Temporal lobe (tissue), 2 donors: ENCODE measurements around a stretch of chr11.

DNA sequence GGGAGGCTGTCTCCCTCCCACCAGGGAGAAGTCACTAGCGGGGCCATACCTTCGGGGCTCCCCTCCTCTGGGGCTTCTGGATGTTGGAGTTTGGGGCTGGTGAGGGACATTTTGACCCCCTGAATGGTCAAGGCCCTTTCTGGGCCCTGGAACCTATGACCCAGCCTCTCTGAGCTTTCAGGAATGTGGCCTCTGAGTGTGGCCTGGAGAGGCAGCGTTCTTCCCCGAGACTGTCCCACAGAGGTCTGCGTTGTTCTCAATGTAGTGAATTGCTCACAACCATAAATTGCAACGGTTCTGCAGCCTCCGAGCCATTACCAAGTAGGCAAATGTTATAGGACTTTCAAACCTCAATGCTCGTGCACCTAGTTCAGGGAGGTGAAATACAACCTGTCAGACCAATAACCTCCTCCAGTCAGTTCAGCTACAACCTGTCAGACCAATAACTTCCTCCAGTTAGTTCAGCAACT, 34.0 kb downstream of the MICAL2 start:
- RAMPAGE, long total RNA, result no peak

DNA sequence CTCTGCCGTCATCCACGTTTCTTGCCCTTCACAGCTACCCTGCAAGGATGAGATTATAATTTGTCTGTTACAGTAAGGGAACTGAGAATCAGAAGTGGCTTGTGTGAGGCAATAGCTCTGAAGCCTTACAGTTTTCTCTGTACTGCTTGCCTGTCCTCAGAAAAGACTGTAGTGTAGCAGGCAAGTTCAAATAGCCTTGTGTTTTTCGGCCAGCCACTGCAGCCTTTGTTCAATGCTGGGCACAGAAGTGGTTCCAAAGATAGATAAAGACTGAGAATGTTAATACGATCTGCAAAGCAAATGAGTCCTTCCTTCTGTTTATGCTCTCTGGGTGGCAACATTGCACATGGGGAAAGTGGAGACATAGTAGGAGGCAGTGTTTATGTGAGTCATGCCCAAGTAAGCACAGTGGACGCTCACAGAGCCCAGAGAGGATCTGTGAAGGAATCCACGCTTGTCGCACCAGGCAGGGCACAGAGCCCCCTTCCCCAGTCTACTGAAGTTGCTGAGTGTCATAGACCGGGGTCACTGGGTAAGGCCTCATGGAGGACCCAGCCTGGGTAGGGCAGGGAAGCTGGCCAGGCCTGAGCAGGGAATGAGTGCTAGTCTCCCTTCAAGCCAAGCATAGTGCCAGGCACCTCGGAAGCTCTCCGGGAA, 49.2 kb downstream of the MICAL2 start:
- RAMPAGE, long total RNA, result no peak

DNA sequence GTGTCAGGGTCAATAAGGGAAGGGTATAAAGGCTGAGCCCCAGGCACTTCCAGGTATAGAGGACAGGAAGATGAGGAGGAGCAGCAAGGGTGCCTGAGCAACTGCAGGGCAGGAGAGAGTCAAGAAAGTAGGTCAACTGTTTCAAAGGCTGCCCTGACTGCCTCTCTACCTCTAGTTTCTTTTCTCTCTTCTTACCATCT, 86.0 kb downstream of the MICAL2 start:
- RAMPAGE, long total RNA, result no peak

GRCh38 chr11:12220091-12220892, 109.9 kb downstream of the MICAL2 start:
- RAMPAGE, long total RNA, result no peak

DNA sequence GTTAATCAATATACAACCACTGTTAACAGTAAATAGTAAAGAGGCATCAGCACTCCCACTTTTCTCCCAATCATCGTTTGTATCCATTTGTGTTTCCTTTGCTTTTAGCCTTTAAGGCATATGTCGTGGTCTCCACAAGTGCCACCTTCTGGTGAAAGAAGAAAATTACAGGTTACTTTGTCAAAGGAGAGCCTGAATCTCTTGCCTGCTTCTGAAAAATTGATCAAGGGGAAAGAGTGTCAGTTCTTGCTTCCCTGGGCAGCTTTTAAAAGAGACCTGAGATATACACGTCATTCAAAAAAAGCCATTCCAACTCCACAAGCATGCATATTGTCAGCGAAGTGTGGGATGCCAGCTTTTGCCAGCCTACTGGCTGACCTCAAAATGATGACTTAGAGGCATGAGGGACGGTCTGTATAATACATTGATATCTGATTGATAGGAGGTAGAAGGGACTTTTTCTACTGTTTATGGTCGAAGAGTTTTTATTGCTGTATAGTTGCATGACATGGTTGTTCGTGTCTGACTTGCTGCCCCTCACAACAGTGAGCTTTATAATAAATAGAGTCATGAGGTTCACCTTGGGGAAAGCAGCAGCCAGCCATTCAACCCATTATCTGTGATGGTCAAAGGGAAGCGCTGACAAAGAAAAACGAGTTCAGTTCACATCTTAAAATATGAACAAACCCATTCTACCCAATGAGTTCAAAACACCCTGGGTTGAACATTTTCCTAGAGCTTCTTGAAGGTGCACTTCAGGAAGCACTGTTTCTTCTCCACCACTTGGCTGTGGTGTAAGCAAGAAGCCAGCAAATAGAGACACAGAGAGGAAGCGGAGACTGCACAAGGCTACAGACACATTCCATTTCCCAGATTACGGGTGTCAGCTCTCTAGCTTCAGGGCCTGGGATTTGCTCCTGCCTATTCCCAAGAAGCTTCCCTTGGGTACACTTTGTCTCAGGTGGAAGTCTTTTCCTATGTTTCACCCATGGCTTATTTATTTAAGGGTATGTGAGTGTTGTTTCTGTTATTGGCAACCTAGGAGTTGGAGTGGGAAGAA, 126.5 kb downstream of the MICAL2 start:
- RAMPAGE, long total RNA, result no peak

DNA sequence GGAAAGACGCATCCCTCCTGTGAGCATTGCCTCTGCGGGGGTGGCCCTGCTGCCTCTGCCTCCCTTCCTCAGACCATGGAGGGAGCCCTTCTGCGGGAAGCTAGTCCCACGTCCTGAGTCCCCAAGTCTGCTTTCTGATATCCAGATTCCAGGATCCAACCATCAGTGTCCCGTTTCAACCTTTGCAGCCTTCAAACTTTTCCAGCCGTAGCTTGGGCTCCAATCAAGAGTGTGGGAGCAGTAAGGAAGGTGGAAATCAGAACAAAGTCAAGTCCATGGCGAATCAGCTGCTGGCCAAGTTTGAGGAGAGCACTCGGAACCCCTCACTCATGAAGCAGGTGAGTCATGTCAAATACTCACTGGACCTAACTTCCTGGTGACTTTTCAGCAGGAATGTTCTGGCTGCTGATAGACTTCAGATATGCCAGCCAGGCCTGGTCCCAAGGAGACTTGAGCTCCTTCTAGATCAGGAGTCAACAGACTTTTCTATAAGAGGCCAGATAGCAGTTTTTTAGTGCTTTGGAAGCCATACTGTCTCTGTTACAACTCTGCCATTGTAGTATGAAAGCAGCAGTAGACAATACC, 128.9 kb downstream of the MICAL2 start:
- RAMPAGE, long total RNA, result no peak

DNA sequence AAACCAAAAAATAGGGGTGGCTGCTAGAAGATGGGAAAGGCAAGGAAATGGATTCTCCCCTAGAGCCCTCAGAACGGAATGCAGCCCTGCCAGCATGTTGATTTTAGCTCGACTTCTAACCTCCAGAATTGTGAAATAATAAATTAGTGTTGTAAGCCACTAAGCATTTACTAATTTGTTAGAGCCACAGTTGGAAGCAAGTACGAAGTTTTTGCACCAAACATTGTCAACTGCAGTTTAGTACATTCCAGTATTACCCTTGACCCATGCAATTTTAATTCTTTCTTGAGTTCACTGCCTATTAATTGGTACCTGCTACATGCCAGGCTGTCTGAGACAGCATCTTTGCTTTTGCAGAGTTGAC, 32.2 kb downstream of the PARVA start:
- RAMPAGE, long total RNA, result no peak

DNA sequence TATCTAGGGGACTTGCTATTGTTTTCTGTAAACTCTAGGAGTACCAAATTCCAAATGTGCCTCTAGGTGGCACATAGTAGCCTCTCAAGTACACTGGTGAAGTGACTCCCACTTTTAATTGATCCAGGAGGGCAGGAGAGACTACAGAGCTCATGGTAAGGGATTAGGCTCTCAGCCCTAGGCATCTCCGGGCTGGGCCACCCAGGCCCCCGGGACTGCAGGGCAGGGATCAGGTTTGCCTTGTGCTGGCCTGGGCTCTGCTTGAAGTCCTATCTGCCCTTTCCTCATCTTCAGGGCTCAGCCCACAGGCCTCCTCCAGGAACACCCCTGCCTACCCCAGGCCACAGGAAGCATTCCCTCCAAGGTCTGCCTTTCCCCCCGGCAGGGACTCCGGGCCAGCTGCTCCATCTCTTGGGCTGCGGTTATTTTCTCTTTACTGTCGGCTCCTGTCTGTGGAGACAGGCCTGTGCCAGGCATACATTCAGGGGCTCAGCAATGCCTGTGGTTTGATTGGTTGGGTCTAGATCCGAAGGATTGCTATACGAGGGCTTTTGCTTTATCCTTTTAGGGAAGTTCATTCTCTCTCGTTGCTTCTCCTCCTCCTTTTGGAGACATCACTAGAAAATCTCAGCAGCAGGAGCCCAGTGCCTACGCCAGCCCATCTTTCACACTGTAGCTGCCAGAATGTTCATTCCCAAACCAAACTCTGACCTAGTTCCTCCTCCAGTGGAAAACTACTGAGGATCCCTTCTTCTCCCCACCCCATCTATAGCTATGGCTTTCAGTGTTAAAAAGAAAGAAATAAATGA, 32.8 kb downstream of the PARVA start:
- RAMPAGE, long total RNA, result no peak

DNA sequence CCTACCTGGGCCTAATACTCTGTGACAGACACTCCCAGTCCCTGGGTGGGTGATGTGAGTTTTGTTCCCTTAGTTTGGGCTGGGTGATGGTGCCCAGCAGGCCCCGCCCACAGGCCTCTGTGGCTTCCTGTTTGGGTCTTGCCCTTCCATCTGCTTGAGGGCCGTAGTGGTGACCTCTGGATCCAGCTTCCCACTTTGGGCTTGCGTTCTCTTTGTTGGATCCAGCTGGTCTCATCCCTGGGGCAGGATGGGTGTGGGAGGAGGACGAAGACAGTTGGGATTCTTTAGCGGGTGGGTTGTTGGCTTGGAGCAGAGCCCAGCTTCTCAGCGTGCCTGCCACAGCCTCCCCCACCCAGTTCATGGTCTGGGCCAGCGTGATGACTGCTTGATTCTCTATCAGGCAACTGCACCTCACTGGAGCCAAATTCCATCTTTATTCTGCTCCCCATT, 40.9 kb downstream of the PARVA start:
- RAMPAGE, long total RNA, result no peak

GRCh38 chr11:12430838-12431486, 53.6 kb downstream of the PARVA start:
- RAMPAGE, long total RNA, result no peak

DNA sequence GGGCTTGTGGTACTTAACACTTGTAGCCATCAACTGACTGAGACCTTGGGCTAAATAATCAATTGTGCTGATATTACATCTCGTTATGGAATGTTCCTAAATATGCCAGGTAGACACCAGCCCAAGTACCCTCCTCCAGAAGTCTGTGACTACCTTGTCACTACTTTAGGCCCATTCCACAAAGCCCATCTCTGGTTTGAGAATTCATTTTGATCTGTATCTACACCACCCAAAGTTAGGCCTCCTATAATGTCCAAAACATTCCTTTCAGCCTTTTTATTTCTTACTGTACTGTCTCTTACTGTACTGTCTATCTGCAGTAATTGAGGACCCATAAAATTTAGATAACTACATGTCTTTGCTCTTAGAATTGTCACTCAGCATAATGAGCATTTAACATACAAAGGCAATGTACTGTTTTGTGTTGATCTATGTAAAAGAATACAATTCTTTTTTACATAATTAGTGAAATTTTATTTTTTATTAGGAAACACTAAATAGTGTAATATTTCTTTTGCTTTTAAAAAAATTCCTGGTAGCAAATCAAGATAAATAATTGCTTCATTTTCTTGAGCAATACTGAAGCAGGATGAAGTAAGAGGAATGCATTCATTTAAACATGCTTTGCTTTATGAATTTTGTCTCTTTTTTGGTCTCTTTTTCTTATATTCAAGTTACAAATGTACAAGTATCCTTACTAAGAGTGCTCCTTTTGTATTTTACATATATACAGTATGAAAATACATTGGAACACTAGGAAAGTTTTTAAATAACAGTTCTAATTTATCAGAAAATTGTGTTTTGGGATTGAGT, 144.6 kb upstream of the TEAD1 start:
- RAMPAGE, long total RNA, result no peak

GRCh38 chr11:12674213-12674339, 145 bp upstream of the TEAD1 start:
- RAMPAGE, long total RNA, result no peak

DNA sequence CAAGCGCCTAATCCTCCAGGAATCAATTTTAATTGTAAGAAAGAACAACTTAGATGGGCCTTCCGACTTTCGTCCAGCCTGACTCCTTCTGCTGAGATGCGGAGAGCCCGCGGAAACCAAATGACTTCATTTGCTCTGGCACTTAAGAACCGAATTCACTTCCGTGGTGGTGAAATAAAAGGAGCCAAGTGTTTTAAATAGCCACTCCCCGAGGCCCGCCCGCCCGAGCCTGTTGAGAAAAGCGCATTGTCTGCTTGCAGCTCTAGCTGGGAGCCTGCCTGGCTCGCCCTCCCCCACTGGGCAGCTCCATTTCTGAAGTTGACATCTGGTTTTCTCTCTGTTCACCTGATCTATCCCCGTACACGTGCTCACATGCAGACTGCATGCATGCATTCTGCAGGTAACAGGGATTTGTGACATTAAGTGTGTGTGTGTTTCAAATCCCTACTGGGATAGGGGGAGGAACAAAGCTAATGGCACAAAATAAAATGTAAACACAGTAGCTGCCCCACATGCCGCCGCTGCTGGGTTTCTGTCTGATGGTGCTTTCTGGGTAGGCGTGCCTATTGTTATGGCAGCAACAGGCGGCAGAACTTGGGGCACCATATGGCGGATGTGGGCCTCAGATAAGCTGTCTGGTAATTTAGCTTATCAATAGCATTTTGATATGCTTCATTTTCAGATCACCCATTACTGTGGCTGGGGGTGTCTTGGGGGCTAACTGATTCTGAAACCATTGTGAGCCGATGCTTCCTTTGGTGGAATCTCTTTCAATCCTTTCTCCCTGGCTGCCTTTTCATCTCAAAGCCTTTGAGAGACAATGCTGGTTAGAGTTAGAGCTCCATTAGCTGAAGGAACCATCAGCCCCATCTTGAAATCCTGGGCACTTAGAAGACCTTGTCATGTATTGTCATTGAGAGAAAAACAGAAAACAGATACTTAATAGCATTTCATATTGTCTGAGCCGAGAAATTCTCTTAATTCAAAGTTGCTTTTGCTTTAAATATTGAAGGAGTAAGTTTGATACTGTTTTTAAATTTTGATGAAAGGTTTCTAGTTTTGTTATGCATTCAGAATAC, 6.4 kb downstream of the TEAD1 start:
- RAMPAGE, long total RNA, result no peak

GRCh38 chr11:12773351-12773875, 99.2 kb downstream of the TEAD1 start:
- RAMPAGE, long total RNA, result no peak

DNA sequence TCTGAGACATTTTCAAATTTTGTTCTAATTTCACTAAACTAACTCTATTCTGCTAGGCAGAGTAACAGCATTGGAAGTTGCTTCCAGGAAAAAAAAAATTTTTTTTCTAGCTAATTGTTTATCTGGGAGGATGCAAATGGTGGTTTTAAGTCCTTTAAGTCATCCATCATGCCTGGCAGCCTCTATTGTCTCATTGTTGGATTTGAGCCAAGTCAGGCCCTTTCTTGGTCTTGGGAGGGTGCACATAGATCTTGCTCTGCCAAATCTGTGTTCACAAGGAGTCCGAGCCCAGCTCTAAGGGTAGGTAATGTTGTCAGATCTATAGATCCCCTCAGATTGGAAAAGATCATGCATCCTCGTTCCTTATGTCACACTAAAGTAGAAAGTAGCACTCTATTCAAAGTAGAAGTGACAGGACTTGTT, 166.2 kb upstream of the RASSF10 start:
- RAMPAGE, long total RNA, result no peak

DNA sequence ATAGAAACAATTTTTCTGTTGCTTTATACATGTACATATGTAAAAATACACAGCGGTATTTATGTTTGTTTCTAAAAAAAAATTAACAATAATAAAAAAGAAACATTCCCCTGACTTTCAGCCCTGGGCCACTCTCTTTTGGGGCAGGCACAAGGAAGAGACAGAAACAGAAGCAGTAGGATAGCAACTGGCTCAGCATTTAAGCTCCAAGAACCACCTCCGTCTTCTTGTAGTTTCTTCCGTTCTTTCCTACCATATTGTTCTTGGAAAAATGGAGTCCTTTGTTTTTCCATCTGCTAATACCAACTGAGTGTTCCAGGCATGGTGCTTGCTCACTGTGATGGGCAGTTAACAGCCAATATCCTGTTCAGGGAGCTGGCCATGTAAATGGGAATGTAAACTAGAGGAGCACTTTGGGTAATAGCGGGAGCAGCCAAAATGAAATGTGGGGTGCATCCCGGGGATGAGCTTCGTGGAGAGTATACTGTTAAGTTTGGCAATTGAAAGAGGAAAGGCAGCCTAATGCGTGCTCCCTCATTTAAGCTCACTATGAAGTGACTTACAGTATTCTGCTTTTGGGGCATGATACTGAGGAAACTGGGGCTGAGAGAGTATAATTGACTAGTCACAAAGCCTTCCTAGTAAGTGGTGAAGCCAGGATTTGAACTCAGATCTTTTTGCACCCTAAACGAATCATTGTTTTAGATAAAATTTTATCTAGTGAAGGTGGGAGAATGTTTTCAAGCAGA, 142.4 kb upstream of the RASSF10 start:
- RAMPAGE, long total RNA, result no peak

DNA sequence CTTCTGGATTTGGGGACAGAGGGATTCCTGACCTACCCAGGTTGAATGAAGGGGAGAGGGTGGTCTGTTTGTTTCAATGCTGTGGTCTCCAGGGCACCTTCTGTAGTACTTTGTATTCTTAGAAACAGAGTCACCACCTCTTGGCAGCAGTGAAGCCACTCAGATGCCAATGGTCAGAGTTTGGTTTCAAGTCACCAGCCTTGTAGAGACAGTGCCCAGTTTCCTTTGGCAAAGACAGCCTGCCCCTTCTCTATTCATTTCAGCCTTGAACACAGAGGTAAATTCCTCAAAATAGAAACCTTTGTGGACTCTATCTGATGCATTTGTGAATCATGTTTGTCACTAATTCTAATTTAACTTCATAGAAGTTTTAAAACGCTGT, 111.7 kb upstream of the RASSF10 start:
- RAMPAGE, long total RNA, result no peak

GRCh38 chr11:13118539-13118995, 109.5 kb downstream of the RASSF10 start:
- RAMPAGE, long total RNA, result no peak

GRCh38 chr11:13448515-13449299, 14.3 kb downstream of the BTBD10 start:
- RAMPAGE, long total RNA, result no peak

GRCh38 chr11:13787425-13787789, 118.9 kb downstream of the FAR1 start:
- RAMPAGE, long total RNA, result no peak